Psoas muscle (tissue), 2 donors: ENCODE measurements around the genes LENG9 and CDC42EP5.

- PRO-cap, 2 experiments: no peak in any of the 2 experiments
These were observed 1.2 kb downstream of the ZNF813 start for GRCh38 chr19:53468655-53469283.

DNA sequence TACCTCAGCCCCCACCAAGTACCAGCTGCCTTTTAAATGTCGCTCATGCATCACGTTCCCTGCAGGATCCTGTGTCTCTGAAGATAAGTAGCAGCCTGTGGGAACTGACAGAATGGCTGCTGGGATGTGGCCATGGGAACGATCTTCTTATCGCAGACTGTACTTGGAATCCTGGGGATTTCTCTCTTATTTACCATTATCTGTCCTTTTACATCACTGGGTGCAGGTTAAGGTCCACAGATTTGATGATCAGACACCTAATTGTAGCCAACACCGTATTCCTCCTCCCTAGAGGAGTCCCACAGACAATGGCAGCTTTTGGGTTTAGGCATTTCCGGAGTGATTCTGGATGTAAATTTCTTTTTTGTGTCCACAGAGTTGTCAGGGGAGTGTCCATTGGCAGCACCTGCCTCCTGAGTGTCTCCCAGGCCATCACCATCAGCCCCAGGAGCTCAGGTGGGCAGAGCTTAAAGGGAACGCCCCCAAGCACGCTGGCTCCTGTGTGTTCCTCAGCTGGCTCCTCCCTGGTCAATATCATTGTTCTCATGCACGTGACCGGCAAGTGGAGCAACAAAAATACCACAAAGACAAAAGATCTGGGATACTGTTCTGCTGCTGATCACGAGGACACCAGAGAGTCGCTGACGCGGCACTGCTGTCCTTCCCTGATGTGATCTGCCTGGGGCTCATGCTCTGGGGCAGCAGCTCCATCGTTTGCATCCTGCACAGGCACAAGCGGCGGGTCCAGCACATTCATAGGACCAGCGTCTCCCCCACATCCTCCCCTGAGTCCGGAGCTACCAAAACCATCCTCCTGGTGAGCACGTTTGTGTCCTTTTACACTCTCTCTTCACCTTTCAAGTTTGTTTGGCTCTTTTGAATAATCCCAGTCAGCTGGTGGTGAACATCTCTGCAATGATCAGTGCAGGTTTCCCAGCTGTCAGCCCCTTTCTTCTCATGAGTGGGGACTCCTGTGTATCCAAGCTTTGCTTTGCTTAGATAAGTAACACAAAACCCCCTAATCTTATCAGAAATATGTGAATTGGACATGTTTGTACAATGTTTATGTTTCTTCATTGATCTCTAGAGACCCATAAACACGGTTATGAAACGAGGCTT is 34.3 kb upstream of the ZNF331 start:
- PRO-cap, 2 experiments: no peak in any of the 2 experiments

- PRO-cap, 2 experiments: no peak in any of the 2 experiments
These were observed 14.3 kb downstream of the NLRP12 start for GRCh38 chr19:53809810-53810304.

- PRO-cap, 2 experiments: no peak in any of the 2 experiments
These were observed 17.3 kb upstream of the CACNG8 start for GRCh38 chr19:53945360-53945940.

- PRO-cap, 2 experiments: no peak in any of the 2 experiments
These were observed 13.8 kb upstream of the CACNG6 start for GRCh38 chr19:53977698-53977955.

- PRO-cap, 2 experiments: no peak in any of the 2 experiments
These were observed 3.7 kb upstream of the CACNG6 start for GRCh38 chr19:53987721-53988147.

DNA sequence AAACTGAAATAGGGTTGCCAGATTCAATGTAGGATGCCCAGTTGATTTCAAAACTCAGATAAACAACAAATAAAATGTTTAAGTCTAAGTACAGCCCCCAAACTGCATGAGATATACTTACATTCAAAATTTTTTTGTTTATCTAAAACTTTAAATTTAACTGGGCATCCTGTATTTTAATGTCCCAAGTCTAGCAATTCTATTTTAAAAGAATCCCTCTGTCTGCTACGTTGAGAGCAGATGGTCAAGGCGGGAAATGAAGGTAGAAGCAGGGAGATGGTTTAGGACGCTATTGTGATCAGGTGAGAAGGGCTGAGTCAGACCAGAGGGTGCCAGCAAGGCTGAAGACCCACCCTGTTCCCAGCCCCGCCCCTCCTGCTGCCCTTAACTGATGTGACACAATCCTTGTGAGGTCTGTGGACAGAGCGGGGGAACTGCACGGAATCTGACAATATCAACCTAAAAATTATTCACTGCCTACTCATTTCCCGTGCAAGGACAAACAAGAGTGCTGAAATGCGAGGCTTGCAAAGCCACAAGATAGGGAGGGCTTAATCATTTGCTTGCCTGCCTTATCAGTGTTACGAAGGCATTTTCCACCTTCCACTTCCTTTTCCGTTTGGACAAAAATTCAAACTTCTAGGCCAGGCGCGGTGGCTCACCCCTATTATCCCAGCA is 28.6 kb downstream of the CACNG6 start:
- PRO-cap, 2 experiments: no peak in any of the 2 experiments

DNA sequence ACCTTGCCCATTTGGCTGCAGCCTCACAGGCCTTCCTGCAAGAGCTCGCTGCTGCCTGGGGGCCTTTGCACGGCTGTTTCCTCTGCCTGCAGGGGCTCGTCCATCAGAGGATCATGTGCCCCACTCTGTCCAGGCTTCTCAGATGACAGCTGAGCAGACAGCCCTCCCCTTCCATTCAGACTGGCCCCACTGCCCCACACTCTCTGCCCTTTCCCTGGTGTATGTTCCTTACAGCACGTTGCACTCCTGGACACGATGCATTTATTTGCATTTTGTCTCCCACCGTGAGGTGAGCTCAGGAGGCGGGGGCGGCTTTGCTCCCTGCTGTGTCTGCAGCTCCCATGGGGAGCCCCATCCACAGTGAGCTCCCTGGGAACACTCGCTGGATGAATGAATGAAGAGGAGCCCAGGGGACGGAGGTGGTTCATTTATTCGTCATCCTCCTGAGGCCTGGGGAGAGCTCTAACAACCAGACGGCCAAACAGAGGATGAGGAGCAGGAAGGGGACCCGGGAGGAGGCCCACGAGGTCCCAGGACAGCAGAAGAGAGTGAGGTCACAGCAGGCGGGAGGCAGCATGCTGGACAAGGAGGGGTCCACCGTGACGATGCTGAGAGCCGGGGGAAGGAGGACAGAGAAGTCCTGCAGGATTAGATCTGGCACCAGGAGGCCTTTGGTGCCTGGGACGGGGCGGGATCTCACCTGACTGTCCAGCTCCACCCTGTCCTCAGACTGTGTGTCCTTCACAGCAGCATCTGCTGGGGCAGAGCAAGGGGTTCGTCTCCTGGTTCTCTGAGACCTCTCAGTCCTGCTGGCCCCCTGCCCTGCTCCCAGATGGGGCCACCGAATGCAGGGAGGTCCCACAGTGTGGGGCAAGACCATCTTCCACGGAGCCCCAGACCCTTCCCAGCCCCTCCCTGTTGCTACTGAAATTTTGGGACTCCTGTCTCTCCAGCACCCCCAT is 4.9 kb downstream of the LILRB3 start:
- PRO-cap, 2 experiments: no peak in any of the 2 experiments

GRCh38 chr19:54335171-54335467 is 3.8 kb downstream of the LILRA4 start:
- PRO-cap, 2 experiments: no peak in any of the 2 experiments

DNA sequence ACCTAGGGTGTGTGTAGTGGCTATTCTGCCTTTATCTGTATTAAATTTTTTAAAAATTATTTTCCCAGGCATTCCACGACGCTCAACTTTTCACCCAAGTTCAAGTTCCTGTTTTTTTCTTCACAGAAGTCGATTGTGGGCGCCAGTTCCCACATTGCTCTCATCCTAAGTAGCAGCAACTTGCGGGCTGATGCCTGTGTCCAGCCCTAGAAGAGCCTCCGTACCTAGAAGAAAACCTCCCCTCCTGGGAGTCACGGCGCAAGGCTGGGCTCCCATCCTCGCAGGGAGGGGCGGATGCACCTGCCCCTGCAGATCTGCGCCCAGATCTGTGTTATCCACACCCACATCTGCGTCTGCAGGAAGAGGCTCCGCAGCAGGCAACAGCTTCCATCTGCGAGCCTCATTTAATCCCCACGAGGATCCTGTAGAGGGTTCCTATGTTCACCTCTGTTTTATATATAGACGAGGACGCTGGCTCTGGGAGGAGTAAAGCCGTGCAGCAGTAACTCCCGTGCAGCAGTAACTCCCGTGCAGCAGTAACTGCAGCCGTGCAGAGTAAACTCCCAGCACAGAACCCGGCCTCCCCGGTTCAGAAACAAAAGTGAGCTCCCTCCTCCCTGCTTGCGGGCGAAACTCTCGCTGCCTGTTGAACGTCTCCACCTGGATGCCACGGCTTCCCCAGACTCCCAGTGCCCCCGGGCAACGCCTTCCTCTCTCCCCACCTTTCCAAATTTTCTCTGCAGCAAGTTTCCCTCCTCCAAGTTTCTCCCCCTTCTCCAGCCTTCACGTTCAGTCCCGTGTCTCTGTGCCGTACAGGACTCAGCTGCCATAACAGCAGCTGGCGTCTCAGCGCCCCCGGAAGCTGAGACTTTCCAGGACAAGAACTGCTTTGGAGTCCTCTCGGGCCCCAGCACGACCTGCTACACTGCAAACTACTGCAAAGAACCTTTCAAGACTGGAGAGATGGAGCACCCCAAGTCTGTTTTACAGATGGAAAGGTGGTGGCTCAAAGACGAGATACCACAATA is 23.5 kb upstream of the LAIR1 start:
- PRO-cap, 2 experiments: no peak in any of the 2 experiments

DNA sequence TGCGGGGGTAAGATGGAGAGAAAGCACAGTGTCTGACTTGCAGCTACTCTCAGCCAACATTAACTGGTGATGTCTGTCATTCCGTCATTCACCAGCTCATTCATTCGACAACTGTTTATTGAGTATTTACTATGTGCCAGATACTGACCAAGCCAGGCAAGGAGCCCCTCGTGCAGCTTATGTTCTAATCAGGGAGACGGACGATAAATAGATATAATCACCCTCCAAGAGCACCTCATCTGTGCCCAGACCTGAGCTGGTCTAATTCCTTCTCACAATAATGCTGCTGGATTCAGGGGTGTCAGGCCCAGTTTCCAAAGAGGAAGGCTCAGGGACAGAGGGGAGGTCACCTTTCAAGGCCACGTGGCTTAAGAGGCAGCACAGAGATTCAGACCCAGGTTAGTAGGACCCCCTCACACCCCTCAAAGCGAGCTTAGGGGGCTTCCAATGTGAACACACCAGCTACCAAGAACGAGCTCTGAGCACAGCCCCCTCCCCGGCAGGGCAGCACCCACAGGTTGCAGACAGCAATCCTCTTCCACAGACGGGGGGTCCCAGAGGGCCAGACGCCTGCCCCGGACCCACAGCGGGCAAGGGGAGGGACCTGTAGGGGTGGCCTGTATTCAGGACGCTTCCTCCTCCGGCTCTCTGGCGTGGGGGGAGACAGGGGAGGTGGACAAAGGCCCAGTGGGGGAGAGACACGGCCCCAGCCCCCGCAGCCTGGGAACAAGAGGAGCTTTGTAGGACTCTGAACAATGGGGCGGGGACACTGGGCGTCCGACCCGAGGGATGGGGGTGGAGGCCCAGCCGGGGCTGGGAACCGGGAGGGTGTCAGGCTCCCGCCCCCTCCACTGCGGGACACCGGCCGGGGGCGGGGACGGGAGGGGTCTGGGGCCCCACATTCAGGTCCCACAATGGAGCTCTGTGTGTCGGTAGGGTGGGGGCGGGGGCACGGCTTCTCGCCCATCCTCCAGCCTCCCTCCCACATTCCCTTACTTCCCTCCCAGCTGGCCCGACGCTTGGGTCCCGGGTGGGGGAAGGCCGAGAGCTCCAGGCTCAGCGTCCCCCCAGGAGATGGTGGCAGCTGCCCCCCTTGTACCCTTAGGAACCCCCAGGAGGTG is 4.8 kb downstream of the TTYH1 start:
- PRO-cap, 2 experiments: peak in 1 of 2 experiments; most common plus-strand start position 1,015 of the sequence (in 1)

DNA sequence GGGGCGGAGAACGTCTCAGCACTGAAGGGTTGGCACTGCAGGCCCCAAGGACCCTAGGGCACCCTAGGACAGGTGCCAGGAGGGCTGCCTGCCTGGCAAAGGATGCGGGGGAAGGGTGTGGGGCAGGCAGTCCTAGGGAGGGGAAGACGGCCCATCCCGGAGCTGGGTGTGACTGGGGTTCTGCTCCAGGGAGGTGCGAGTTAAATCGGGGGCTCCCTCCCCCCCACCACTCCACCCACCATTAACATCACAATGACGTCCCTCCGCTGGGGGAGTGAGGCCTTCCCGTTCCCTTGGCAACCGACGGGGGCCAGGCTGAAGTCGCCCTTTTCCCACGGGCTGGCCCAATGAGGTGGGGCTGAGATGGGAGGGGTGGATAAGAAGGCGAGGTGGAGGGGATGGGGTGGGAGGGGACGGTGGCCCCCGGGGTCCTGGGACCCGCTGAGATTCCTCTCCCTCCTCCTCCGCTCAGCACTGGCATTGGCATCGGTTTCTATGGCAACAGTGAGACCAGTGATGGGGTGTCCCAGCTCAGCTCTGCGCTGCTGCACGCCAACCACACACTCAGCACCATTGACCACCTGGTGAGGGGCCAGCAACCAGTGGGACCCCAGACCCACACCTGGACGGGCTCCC is 5.7 kb downstream of the TTYH1 start:
- PRO-cap, 2 experiments: no peak in any of the 2 experiments

DNA sequence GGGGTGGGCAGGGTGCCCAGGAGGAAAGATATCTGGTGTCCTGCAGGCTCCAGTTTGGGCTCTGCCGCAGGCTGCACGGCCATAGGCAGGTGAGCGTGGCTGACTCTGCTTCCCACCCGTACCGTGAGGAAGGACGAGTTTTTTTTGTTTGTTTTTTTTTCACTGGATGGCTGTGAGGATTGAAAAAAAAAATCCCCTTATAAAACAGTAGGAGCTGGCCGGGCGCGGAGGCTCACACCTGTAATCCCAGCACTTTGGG is 16.4 kb downstream of the TTYH1 start:
- PRO-cap, 2 experiments: no peak in any of the 2 experiments

GRCh38 chr19:54455384-54456428 is 6.7 kb downstream of the LENG8 start:
- PRO-cap, 2 experiments: no peak in any of the 2 experiments

GRCh38 chr19:54459104-54460441 is 4.0 kb downstream of the LENG9 start:
- PRO-cap, 2 experiments: no peak in any of the 2 experiments

- PRO-cap, 2 experiments: peak in 2 of 2 experiments; most common plus-strand start chr19:54463917 (in 1); most common minus-strand start chr19:54463683 (in 2)
These were observed at the start of gene LENG9 for GRCh38 chr19:54463489-54464330. Gene LENG9 (minus strand): TSS chr19:54463778.

GRCh38 chr19:54464331-54464611 is 693 bp upstream of the LENG9 start:
- PRO-cap, 2 experiments: no peak in any of the 2 experiments

- PRO-cap, 2 experiments: peak in 2 of 2 experiments; most common plus-strand start chr19:54473493 (in 1); most common minus-strand start chr19:54473265 (in 2)
These were observed at the start of gene CDC42EP5 for GRCh38 chr19:54472901-54473970. Gene CDC42EP5 (minus strand): TSS chr19:54473296.

GRCh38 chr19:54616025-54616562 is 14.2 kb upstream of the LILRB1 start:
- PRO-cap, 2 experiments: no peak in any of the 2 experiments

GRCh38 chr19:54643584-54644157 is 13.4 kb downstream of the LILRB1 start:
- PRO-cap, 2 experiments: no peak in any of the 2 experiments